Ileum (tissue), 1 donor: ENCODE measurements around a stretch of chr7.

GRCh38 chr7:27107468-27108090 lies 5.1 kb upstream of the HOXA2 start:
- PRO-cap: unidirectional peak, plus-strand start at chr7:27107771

DNA sequence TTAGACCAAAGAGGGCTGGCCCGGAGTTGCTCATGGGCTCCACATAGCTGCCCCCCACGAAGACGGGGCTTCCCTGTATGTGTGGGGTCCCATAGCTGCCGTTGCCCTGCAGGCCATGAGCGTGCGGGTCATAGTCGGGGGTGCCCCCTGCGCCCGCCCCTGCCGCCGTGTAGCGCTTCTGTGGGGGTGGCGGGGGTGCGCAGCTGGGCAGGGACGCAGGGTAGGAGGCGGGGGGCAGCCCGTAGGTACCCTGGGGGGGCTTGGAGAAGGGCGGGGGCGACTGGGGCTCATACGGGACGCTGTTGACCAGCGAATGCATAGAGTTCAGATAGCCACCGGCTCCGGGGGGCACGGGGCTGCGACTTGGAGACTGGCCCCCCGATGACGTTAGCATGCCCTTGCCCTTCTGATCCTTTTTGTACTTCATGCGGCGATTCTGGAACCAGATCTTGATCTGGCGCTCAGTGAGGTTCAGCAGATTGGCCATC lies 5.7 kb upstream of the HOXA2 start:
- PRO-cap: no peak

DNA sequence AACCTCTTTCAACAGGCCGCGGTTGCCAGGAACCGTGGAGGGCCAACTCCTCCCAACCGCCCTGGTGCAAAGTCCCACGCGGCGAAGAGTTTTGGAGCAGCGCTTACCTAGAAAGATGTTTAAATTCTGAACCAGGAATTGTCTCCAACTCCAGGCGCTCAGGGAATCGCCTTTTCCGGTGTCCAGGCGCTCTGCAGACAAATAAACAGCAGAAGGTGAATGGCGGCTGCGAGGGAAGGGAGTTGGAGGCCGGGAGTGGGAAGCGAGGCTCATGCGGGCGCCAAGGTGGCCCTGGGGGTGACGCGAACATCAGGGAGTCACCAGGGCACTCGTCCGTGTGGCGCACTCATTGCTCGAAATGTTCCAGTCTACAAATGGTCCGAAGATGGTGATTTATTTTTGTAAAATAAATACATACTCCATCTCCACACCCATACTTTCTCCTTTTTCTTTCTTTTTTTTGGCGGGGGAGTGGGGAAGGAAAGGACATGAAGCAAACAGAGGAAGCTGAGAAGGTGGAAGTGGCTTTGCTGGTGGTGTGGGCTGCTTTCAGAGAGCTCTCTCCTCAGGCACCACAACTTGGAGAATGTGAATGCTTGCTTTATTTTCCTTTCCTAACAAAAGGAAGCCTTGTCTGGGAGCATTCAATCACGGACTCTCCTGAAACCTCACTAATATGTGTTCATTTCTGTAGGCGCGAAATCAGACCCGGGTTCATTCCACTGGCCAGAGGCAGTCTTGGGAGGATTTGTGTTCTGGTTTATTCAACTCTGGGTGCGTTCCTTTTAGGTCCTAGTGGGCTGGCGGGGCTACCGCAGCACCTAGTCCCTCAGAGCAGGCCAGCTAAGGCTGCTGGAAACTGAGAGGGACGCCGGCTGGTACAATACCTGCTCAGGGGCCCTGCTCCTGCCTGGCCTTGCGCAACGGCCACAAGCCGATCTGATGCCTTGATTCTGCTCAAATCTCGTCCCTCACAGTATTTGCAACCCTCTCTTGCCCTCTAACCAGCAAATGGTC lies 7.8 kb downstream of the HOXA4 start:
- PRO-cap: bidirectional peak, plus-strand start at position 81 of the sequence, minus-strand start outside the sequence; bidirectional peak, plus-strand start at position 852 of the sequence, minus-strand start at position 576 of the sequence

- PRO-cap: unidirectional peak, plus-strand start at chr7:27129748
Observed at GRCh38 chr7:27129016-27129832, 1.3 kb downstream of the HOXA4 start.

- PRO-cap: bidirectional peak, plus-strand start at chr7:27155080, minus-strand start at chr7:27155036; bidirectional peak, plus-strand start at chr7:27155218, minus-strand start at chr7:27155217
Observed at GRCh38 chr7:27154739-27155386, 1.6 kb downstream of the HOXA7 start.

DNA sequence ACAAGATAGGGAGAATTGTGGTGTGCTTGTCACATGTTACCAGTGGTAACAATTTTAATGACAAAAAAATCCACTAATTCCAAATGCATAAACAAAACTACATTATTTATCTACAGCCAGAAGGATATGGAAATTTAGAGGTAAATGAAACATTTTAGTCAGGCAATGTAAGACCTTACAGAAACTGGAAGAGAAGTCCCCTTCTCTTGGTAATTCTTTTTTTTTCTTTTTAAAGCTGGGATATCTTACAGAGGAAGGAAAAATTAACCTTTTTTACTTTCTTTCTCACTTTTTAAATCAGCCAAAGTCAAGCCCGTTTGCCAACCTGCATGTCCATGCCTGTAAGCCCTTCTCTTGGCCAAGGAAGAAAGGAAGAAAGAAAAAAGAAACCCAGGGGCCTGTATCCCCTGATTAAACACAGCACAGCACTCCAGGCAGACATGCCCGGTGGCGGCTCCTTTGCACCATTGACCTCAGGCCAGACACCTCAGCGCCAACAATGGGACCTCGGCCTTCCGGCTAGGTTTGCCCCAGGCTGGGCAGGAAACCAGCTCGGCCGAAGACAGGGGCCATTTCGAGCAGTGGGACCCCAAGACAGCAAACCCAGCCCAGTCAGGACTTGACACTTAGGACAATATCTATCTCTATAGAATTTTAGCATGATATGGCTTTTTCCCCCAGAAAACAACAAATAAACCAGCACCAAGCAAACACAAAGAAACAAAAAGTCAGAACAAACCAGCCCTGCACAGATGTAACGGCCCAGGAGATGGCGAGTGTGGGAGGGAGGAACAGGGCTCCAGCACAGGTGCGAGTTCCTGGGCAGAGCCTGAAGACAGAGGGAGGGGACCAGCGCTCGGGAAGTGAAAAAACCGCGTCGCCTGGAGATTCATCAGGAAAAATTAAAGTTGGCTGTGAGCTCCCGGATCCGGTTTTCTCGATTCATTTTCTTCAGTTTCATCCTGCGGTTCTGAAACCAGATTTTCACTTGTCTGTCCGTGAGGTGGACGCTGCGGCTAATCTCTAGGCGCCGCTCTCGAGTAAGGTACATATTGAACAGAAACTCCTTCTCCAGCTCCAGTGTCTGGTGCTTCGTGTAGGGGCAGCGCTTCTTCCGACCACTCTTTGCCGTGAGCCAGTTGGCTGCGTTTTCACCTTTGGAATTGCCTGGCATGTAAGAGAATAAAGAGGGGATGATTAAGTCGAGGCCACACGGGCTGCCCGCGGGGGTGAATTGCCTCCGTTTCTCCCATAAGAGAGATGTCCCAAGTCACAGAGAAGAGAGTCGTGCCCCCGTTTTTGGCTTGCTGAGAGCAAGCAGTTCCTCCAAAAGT lies 2.6 kb downstream of the HOXA10 start:
- PRO-cap: unidirectional peak, minus-strand start at position 469 of the sequence; unidirectional peak, plus-strand start at position 825 of the sequence; unidirectional peak, plus-strand start at position 1,080 of the sequence; bidirectional peak, plus-strand start at position 1,185 of the sequence, minus-strand start at position 1,127 of the sequence

DNA sequence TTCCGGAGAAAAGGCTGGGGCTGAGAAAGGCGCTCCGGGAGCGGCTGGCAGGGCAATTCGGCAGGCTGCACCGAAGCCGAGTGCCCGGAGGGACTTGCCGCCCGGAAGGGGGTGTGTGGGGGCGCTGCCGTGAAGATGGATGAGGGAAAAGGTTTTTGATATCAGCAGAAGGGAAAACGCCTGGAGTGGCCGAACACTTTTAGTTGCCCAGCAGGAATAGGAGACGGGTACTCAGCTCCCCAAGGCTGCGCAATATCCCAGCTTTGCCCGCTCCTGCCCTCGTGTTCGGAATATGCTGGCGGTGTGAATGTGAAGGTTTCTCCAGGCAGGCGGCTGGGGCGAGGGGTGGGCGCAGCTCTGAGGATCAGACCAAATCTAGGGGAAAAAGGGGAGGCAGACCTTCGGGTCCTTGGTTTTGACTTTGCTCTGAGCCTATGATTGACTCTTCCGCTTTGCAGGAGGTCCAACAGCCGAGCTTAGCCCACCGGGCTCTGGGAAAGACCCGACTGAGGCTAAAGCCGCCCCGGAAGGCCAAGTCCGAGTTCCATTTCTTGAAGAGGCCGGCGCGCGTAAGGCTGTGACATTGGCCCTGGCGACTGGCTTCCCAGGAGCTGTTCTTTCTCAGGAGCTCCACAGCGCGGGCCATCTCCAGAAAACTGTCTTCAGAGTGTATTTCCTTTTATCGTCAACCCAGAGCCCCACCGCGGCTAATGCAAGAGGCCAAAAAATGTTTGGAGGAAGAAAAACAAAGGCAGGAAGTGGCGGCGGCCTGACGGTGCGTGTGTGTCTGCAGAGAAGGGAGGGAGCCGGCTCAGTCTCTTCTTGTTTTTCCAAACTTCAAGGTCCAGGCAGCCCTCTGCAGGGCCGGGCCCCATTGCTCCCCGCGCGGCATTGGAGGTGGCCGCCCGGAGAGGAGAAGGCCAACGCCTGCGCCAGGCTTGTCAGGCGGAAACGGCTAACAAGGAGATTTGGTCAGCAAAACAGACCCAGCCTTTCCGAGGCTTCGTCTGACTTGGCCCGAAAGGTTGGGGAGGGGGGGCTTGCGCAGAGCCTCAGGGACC lies 3.4 kb upstream of the HOXA11 start:
- PRO-cap: no peak

GRCh38 chr7:27779493-27780209 lies 39.7 kb downstream of the TAX1BP1 start:
- PRO-cap: no peak

- PRO-cap: no peak
Observed at GRCh38 chr7:28112956-28113705, 67.5 kb downstream of the JAZF1 start.

DNA sequence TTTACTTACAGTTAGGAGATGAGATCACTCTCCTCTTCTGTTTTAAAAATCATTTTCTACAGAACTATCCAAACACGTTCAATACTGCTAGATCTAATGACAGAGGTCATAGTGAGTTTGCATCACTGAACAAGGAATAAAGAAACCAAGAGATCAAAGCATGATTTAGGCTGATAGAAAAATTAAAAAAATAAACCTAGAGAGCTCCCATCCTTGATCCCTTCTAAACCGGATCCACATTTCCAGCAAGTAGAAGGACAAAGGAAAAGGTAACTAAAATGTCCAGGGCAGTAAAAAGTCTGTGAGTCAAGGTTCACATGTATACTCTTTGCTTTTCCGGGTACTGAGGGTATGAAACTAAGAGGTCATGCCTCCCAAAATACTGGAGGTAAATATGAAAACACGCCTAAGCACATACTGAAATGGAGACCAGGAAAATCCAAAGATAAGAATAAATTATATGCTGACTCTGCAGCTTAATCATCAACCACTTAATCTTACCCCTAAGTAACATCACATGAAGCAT lies 35.6 kb downstream of the JAZF1 start:
- PRO-cap: no peak

GRCh38 chr7:28153625-28154169 lies 26.9 kb downstream of the JAZF1 start:
- PRO-cap: no peak

GRCh38 chr7:28700444-28700941 lies 257.6 kb downstream of the TRIL start:
- PRO-cap: no peak

GRCh38 chr7:28745328-28745797 lies 212.8 kb downstream of the TRIL start:
- PRO-cap: no peak

DNA sequence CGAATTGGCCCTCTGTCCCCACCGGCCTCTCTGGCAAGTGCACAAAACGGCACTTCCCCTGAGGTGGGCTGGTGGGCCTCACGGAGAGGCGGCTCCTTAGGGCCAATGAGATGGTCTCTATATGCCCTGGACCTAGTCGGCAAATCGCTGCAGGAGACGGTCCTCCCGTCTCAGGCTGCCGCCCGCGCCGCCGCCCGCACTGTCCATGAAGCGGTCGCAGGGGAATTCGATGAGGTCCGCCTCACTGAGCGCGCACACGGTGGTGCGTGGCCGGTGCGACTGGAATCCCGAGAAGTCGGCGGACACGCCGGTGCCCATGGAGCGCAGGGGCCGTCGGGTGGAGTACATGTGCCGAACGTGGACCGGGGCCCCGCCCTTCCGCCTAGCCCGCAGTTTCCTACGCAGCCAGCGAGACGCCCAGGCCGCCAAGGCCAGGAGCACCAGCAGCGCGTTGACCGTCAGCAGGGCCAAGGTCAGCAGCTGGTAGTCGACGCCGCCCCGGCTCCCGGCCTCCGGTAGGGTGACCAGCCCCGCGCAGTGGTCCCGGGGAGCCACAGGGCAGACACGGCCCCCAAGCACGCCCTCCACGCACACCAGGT lies 2.6 kb downstream of the TRIL start:
- PRO-cap: bidirectional peak, plus-strand start at position 411 of the sequence, minus-strand start at position 289 of the sequence

- PRO-cap: no peak
Observed at GRCh38 chr7:28958816-28959604, 880 bp upstream of the TRIL start.

DNA sequence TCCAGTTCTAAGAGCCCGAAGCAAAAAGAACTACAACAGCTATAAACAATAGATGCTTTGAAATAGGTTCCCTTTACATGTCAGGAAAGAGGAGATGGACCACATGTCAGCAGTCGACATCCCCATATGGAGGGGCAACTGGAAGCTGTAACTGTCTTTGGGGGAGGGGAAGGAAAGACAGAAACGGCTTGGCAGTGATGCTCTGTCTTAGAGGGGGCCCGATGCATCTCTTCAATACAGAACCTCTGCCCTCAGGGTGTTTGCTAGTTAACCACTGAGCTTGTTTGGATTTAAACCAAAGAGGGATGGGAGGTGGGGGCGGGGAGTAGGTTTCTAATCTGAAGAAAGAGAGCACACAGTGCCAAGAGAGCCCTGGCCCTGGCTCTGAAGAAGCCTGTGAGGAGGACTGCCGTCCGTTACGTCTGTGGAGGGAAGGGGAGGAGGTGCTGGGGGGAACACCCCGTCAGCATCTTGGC lies 55.2 kb downstream of the CPVL start:
- PRO-cap: no peak

DNA sequence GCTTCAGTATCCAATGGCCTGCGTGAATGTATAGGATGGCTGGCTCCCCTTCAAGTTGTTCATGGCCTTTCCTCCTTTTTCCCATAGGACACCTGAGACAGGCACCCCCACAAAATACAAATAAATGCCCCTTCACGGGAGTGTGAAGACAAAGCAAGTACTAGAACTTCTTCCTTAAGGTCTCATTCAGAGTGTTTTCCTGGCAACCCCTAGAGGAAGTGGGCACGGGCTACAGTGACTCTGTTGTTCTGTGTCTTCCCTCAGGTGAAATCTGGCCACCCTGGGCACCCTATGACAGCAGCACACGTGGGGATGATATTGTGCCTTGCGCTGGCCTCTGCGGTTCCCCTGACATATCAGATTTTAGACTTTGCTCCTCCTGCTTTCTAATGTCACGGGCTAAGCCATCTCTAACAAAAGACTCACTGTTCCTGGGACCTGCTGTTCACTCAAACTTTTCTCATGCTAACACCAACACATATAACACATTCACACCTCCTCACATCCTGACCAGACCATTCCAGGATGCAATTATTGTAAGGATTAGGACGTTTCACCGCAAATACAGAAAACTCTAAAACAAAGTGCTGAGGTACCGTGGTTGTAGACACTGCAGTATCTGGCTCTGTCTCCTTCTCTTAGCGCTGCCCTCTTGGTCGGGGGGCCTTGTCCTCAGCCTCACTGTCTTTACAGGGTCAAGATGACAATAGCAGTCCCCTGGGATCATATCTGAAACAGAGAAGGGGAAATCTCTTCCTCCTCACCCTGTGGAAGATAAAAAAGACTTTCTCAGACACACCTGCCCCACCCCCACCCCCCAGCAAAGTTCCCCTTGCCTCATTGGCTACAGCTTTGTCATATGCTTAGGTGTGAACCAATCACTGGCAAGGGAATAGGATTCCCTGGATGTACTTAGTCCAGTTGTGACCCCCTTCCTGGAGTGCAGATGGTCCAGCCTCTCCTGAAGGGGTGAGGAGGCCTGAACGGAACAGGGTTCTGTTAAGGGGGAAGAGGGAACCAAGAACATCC lies 14.0 kb downstream of the CHN2 start:
- PRO-cap: bidirectional peak, plus-strand start at position 416 of the sequence, minus-strand start at position 273 of the sequence

- PRO-cap: unidirectional peak, plus-strand start at chr7:29236188
Observed at GRCh38 chr7:29235965-29236255, 41.3 kb downstream of the CHN2 start.

DNA sequence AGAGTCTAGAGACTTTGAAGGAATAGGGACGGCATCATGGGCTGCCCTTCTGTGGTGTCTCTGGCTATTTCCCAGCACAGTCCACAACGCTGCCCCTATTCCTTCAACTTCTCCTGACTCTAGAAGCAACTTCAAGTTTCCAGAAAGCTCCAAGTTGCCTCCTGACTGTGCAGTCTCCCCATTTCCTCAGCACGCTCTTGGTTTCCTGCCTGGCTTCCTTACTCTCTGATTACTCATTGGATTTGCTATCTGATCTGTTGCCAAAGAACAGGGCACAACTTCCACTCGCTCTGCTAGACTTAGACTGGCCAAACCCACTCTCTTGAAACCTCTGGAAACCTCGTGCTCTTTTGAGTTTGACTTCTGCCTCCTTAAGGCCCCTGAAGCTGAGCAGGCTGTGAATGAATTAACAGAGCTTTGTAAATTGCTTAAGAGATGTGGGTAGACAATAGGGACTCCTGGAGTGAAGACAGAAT lies 70.5 kb downstream of the CHN2 start:
- PRO-cap: no peak

DNA sequence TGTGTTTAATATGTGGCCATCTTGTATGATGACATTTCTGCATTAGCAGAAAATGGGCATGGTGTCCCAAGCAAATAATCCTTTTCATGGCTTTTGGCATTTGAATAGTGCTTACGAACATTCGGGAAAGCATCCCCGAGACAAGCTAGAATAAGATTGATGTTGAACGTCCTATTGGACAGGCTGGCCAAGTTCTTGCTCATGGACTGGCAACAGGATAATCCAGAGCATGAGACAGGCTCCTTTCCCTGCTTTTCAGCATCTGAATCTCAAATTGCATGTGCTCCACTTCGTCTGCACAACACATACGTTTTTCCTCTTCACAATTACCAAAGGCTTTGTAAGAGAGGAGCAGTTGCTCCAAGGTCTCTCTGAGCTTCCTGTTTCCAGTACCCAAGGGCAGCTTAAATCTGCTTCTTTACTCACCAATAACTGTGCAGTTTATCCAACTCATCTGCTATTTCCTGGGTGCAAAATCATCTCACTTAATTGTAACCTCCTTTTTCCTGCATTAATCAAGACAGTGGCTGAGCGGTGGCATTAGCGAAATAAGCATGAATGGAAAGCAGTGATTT lies 79.5 kb downstream of the CHN2 start:
- PRO-cap: no peak